Metastatic Breast Carcinoma in the Ovary (tissue), 3 donors: ENCODE results near the genes PRR20A, ENSG00000285566 and BORA.

DNA sequence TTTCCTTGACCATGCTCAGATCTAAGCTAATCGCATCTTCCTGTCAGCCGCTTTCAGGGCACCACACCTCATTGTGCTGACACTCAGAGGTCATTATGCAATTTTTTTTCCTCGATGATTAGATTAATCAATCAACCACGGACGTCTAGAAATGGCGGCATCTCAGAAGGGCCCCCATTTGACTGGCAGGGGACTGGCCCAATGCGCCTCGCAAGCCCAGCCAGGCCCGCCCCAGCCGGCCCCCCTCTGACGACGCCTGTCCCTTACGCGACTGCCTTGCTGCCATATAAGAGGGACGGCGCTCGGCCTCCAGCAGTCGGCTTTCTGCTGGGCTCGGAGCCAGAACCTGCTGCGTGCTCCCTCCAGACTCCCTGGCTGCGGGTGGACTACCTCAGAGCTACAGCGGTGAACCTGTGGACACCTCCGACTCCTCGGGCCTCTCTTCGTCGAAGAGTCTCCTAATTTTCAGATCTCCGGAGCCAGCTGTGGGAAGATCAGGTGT, at the start of gene PRR20A:
TSS of gene PRR20A (plus strand) at position 285 of the 502 bp plus-strand sequence.
- PRO-cap, 3 experiments: no peak in any of the 3 experiments

GRCh38 chr13:58301699-58301974, 670.1 kb downstream of the PCDH17 start:
- PRO-cap, 3 experiments: no peak in any of the 3 experiments

- PRO-cap, 3 experiments: peak in 1 of 3 experiments; most common minus-strand start chr13:60009619 (in 1)
Observed at GRCh38 chr13:60009543-60009841, 154.2 kb downstream of the DIAPH3 start.

- PRO-cap, 3 experiments: no peak in any of the 3 experiments
Observed at GRCh38 chr13:60433524-60433921, 36.5 kb downstream of the TDRD3 start.

DNA sequence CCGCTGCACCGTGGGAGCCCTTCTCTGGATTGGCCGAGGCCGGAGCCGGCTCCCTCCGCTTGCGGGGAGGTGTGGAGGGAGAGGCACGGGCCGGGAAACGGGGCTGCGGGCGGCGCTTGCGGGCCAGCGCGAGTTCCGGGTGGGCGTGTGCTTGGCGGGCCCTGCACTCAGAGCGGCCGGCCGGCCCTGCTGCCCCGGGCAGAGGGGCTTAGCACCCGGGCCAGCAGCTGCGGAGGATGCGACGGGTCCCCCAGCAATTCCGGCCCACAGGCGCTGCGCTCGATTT, 76.6 kb downstream of the PCDH20 start:
- PRO-cap, 3 experiments: peak in 1 of 3 experiments; most common plus-strand start position 64 of the sequence (in 1)

- PRO-cap, 3 experiments: no peak in any of the 3 experiments
Observed at GRCh38 chr13:63832972-63833238, at the start of gene ENSG00000285566. ENSG00000285566 (minus strand) TSS chr13:63833053.

- PRO-cap, 3 experiments: no peak in any of the 3 experiments
Observed at GRCh38 chr13:69221481-69222058, 886.7 kb downstream of the KLHL1 start.

DNA sequence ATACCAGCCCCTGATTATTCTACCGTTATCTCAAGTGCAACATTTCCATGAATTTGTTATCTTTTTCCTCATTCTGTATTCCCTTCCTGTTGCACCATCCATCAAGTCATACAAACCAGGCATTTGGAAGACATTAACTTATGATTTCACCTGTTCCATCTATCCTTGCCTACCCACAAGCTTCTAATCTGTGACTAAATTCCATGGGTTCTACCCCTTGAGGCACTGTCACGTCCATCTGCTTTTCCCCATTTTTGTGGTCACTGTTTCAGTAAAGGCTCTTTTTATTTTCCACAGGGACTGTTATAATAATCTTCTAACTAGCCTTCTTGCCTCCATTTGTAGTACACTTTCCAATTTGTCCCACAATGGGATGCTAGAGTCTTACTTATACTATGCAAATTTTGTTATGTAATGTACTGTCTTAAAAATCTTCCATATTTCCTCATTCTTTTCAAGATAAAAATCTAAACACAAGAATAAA, 101.9 kb downstream of the DACH1 start:
- PRO-cap, 3 experiments: no peak in any of the 3 experiments

DNA sequence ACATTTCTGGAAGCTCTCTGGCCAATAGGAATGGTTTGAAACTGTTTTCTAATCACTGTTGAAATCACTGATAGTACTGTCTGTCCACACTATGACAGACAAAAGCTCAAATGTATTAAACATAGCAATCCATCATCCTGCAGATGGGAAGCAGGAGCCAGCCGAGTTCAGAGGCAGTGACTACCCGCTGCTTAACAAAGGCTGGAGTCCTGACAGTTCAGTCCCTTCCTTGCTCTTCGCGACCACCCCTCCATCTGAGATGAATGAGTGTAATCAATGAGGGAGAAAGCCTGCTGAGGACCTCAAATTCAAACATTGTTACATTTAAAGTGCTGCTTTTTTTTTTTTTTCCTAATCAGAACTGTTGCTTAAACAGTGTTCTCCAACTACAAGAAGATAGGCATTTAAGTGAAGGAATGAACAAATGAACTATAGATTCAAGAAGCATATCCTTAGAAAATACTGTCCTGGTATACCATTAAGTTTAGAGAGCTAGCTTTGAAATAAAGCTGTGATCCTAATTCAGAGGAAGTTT, 14.9 kb downstream of the DACH1 start:
- PRO-cap, 3 experiments: no peak in any of the 3 experiments

DNA sequence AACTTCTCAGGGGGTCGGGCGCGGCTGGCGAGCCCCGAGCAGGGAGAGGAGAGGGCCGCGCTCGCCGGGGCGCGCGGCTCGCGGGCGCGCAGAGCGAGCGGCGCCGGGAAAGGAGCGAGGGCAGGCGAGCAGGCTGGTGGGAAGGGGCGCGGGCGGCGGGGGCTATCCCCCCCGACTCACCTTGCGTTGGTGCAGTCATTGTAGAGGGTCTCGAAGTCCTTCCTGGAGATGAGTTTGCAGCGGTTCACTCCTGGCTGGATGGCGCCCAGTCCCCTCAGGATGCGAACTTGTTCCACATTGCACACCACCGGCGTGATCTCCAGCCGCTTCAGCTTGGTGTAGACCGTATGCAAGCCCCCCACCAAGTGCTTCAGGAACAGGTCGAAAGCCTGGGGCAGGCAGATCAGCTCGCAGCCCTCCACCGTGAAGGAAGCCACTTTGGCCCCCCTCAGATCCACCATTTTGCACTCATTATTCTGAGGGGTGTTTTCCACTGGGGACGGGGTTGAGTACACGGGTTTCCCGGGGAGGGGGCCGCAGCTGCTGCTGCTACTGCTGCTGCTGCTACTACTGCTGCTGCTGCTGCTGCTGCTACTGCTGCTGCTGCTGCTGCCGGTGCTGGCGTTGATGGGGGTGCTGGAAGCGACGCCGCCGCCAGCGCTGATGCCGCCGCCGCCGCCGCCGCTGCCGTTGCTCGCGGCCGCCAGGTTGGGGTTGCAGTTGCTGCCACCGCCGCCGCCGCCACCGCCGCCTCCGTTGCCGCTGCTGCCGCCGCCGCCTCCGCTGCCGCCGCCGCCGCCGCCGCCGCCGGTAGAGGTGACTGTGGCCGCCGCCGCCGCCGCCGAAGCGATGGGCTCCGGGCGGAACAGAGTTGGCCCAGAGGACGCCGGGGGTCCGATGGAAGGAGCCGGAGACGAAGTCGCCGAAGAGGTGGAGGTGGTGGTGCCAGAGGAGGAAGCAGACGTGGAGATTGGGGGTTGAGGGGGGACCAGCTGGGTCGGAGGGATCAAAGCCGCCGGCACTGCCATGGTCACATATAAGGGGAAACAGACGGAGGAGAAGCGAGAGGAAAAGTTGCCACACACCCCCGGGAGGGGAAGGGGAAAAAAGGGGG, 905 bp downstream of the DACH1 start:
- PRO-cap, 3 experiments: peak in 1 of 3 experiments; most common plus-strand start position 91 of the sequence (in 1); most common minus-strand start position 92 of the sequence (in 1)

- PRO-cap, 3 experiments: peak in 3 of 3 experiments; most common plus-strand start chr13:72727923 (in 2); most common minus-strand start chr13:72727645 (in 3)
Observed at GRCh38 chr13:72727474-72728297, at the start of gene BORA. BORA (plus strand) TSS chr13:72727923.

DNA sequence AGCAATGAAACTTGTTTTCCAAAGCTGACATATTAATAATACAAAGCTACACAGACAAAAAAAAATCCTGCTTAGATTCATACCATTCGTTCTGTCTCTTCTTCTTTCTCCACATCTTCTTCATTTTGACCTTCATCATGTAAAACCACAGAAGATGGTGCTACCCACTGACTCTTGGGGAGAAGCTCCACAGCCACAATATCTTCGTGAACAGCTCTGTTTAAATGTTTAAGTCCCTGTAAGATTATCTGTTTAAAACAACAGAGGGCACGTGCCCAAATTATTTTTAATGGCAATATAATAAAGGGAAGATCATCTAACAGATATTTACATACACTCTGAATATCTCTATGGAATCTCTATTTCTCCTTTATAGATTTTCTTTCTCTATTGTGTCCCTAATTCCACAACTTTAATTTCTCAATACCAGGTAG, 6.6 kb downstream of the DIS3 start:
- PRO-cap, 3 experiments: no peak in any of the 3 experiments

GRCh38 chr13:73063081-73063366, 4.2 kb downstream of the KLF5 start:
- PRO-cap, 3 experiments: no peak in any of the 3 experiments

- PRO-cap, 3 experiments: no peak in any of the 3 experiments
Observed at GRCh38 chr13:73365320-73366041, 306.7 kb downstream of the KLF5 start.

GRCh38 chr13:73618593-73618898, 559.7 kb downstream of the KLF5 start:
- PRO-cap, 3 experiments: no peak in any of the 3 experiments

DNA sequence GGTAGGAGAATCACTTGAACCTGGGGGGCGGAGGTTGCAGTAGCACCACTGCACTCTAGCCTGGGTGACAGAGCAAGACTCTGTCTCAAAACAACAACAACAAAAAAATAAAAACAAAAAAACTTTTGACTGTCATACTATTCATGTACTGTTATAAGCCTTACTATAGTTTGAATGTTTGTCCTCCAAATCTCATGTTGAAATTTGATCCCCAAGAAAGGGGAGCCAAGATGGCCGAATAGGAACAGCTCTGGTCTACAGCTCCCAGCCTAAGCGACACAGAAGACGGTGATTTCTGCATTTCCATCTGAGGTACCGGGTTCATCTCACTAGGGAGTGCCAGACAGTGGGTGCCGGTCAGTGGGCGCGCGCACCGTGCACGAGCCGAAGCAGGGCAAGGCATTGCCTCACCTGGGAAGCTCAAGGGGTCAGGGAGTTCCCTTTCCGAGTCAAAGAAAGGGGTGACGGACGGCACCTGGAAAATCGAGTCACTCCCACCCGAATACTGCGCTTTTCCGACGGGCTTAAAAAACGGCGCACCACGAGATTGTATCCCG, 581.6 kb downstream of the KLF5 start:
- PRO-cap, 3 experiments: no peak in any of the 3 experiments

DNA sequence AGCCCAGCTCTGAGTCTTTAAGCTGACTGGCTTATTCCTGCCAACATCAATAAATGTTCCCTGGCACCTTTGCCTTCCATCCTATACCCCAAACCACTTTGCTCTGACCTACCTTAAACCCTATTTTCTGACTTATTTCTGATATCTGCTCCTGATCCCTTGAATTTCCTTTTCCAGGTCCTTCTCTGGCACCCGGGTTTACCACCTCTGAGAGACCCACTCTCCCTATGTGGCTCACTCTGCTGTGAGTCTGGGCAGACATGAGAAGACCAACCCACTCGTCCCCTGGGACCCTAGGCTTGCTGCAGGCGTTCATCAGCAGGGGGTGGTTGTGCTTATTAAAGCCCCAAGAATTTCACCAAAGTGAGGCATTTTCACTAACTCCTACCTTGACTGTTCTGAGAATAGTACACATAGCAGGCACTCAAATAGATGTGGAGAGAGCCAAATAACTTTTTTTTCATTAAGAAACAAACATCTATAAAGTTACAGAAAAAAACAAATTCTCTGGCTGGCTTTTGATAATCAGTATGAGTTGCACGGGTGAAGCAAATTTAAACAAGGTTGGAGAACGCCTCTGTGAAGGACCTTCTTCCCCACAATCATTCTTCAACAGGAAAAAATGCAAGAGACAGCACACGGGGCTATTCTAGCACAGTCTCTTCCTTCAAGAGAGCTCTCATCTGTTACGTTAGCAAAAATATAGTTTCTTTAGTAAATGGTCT, 855.4 kb downstream of the KLF5 start:
- PRO-cap, 3 experiments: no peak in any of the 3 experiments

GRCh38 chr13:74026771-74027209, 968.0 kb downstream of the KLF5 start:
- PRO-cap, 3 experiments: no peak in any of the 3 experiments

- PRO-cap, 3 experiments: no peak in any of the 3 experiments
Observed at GRCh38 chr13:74036257-74036769, 977.5 kb downstream of the KLF5 start.

DNA sequence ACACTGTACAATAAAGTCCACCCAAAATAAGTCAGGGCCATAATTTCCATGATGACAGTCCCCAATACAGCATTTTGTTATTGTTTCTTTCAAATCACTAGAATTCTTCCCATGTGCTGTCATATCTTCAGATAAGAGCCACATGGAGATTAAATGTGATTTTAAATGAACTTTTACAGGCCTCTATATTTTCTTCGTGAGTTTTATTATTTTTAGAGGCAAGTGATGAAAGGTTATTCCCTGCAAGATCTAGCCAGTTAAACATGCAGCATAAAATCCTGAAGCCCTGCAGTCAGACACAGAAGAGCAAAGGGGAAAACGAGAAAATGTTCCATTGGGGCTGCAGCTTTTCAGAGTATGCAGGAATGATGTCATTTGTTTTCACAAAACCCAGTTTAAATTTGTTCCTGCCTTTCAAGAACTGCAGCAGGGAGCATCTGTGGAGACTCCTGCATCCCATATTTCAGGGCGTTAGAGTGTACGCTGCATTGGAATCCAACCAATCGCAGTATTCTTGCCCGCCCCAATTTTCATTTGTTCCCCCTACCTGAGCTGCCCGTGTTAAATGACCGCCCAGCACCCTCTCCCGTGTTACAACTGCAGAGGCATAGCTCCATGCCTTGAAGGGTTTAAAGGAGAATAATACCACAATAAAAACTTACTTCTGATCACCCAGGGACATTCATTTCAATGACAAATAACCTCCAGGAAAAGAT, 1180.5 kb downstream of the TBC1D4 start:
- PRO-cap, 3 experiments: no peak in any of the 3 experiments